Urinary bladder (tissue), 3 donors: ENCODE data around the gene MEF2B.

- PRO-cap, result no peak
- RAMPAGE, long total RNA, result no peak
Observed at GRCh38 chr19:18637906-18638226, 1.0 kb downstream of the KLHL26 start.

DNA sequence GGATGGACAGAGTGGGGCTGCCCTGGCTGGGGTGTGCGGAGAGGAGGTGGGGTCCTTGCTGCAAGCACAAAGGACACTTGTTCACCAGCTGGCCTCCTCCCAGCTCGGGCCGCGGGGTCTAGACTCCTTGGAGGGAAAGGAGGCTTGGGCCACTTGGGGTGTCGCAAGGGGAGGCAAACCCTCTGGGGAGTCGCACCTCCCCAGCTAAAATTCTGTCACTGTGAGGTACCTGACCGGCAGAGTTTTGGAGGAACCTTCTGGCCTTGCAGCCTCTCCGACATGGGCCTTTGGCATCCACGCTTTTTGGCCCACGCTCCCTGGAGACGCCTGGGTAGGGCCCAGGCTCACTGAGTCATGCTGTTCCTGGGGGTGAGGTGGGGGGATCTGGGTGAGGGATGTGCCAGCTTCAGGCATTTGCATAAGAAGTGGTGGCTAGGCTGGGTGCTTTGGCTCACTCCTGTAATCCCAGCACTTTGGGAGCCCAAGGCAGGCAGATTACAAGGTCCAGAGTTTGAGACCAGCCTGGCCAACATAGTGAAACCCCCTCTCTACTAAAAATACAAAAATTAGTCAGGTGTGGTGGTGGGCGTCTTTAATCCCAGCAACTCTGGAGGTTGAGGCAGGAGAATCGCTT, 8.4 kb downstream of the KLHL26 start:
- PRO-cap, result no peak
- RAMPAGE, long total RNA, result no peak

DNA sequence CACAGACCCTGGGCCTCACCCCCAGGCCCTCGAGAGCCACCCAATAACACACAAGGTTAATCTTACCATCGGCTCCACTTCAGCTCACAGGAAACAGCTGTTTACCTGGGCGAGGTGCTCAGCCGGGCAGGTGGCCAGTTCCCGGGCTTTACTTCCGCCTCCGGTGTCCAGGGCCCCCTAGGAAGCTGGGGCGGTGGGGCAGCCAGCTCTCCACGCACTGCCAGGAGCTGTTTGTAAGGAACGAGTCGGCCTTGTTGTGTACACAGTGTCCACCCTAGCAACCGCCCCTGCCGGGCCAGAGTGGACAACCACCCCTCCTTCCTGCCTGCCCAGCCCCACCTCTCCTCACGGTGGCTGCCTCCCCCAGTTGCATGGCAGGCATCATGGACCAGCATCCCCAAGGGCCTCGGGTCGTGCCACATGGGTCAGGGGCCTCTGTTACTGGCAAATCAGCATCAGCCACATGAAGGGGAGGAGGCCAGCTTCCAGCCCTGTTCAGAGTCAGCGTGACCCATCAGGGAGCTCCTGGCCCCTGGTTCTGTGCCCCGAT, 49.3 kb downstream of the COMP start:
- PRO-cap, result no peak
- RAMPAGE, long total RNA, result no peak

- PRO-cap, result no peak
- RAMPAGE, long total RNA, result no peak
Observed at GRCh38 chr19:18761479-18762384, 29.4 kb downstream of the COMP start.

- PRO-cap, result no peak
- RAMPAGE, long total RNA, result no peak
Observed at GRCh38 chr19:18763625-18764887, 27.0 kb downstream of the COMP start.

DNA sequence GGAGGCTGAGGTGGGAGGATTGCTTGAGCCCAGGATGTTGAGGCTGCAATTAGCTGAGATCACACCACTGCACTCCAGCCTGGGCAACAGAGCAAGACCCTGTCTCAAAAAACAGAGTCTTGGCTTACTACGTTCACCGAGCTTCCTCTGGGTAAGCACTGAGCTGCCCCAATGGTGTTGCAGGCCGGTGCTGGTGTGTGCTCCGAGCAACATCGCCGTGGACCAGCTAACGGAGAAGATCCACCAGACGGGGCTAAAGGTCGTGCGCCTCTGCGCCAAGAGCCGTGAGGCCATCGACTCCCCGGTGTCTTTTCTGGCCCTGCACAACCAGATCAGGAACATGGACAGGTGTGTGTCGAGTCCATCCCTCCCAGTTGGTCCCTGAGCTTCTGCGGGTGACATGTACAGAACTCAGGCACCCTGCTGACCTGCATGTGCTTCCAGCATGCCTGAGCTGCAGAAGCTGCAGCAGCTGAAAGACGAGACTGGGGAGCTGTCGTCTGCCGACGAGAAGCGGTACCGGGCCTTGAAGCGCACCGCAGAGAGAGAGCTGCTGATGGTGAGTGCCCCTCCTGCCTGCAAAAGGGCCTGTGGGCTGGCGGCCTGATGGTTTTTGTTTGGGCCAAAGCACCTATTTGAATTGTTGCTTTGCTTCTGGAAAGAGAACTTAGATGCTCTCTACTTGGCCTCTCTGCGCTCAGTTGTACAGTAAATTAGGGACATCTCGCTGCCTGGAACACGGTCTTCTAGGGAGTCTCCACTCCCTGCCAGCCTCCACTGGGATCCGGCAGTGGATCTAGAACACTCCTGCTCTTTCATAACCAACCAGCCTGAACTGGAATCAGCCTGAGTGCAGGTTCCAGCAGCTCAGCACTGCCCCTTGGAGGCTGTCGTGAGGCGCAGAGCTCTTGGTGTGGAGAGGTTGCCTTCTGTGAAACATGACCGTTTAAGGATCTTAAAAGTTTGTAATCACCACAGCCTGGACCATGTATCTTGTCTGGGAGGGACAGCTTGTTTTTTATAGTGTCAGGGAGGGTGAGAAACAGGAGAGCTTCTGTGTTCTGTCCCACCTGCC, 24.3 kb downstream of the UPF1 start:
- PRO-cap, result no peak
- RAMPAGE, long total RNA, result no peak

GRCh38 chr19:18866607-18867794, 29.0 kb downstream of the CERS1 start:
- PRO-cap, result no peak
- RAMPAGE, long total RNA, result no peak

- PRO-cap, result no peak
- RAMPAGE, long total RNA, result no peak
Observed at GRCh38 chr19:18905519-18905909, 9.6 kb upstream of the CERS1 start.

DNA sequence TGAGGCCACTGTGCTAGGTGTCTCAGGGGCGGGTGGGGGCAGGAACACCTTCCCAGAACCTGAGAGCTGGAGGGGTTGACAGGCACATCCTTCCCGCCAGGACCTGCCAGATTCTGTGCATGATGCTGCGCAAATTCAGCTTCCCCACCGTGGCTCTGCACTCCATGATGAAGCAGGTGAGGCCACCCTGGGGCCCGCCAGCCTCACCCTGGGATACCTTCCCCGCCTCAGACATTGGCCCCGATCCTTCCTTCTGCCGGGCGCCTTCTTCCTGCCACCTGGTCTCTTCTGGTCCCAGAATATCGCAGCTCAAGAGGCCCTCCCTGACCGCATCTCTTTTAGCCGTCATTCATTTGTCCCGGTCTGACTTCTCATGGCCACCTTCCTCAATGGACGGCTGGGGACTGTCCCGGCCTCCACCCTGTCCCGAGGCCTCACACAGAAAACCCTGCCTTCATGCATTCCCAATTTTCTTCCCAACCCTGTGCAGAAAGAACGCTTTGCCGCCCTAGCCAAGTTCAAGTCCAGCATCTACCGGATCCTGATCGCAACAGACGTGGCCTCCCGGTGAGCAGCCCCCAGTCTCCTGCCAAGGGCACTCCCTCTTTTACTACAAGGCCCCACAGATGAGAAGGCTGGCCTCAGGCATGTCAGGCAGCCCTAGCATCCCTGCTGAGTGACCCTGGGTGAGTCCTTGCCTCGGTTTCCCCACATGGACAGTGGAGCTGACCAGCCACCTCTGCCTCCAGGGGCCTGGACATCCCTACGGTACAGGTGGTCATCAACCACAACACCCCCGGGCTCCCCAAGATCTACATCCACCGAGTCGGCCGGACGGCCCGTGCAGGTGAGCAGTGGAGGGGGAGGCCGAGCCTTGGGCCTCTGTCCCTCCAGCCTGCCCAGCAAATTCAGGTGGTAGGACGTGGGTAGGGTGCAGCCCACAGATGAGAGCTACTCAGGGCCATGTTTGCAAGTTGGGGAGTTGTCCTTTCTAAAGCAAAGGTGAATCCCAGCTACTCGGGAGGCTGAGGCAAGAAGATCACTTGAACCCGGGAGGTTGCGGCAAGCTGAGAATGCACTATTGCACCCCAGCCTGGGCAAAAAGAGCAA, 5.0 kb downstream of the DDX49 start:
- PRO-cap, result no peak
- RAMPAGE, long total RNA, result no peak

GRCh38 chr19:19039862-19040420, 6.5 kb downstream of the ARMC6 start:
- PRO-cap, result no peak
- RAMPAGE, long total RNA, result no peak

- PRO-cap, result no peak
- RAMPAGE, long total RNA, result no peak
Observed at GRCh38 chr19:19064731-19065408, 1.1 kb downstream of the SLC25A42 start.

DNA sequence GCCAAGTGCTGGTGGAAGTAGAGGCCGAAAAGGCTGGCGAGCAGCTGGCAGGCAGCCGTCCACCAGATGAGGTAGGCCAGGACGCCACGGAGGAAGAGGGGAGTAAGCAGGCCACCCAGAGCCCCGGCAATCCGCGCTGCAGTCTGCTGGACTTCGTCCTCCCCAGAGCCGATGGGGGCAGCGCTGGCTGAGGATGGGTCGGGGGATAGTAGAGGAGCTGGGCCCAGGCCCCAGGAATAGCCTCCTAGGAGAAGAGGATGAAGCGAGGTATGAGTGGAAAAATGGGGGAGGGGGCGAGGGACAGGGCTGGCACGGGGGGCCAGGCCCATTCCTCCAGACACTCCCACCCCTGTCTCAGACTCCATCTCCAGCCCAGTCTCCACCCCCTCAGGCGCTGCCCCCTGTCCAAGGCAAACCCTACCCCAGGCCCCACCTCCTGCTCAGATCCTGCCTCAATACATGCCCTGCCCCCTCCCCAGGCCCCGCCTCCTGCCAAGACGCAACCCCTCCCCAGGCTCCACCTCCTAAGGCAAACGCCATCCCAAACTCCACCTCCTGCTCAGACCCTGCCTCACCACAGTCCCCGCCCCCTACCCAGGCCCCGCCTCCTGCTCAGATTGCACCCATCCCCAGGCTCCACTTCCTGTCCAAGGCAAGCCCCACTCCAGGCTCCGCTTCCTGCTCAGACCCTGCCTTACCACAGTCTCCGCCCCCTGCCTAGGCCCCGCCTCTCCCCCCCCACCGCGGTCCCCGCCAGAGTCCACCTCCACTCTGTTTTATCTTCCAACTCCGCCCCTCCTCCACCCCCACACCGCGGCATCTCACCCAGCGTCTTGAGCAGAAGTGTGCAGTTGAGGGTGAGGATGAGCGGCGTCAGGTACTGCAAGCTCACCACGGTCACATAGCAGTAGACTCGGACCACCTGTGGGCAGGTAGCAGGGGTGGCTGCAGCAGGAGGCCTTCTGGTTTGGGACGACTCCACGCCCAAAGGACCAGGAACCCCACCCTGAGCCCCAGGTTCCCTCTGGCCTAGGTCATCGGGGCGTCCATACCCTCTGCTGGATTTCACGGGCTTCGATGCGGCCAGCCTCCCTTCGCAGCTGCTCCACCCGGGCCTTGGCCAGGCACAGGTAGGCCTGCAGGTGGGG, 18.0 kb downstream of the TMEM161A start:
- PRO-cap, result no peak
- RAMPAGE, long total RNA, result no peak

GRCh38 chr19:19160265-19161445, 9.4 kb downstream of the MEF2B start:
- PRO-cap, result no peak
- RAMPAGE, long total RNA, result no peak

GRCh38 chr19:19169996-19170570, at the start of gene MEF2B:
Gene MEF2B (minus strand): TSS chr19:19170263.
- PRO-cap, result unidirectional peak, plus-strand start at chr19:19170425
- RAMPAGE, long total RNA, result no peak

DNA sequence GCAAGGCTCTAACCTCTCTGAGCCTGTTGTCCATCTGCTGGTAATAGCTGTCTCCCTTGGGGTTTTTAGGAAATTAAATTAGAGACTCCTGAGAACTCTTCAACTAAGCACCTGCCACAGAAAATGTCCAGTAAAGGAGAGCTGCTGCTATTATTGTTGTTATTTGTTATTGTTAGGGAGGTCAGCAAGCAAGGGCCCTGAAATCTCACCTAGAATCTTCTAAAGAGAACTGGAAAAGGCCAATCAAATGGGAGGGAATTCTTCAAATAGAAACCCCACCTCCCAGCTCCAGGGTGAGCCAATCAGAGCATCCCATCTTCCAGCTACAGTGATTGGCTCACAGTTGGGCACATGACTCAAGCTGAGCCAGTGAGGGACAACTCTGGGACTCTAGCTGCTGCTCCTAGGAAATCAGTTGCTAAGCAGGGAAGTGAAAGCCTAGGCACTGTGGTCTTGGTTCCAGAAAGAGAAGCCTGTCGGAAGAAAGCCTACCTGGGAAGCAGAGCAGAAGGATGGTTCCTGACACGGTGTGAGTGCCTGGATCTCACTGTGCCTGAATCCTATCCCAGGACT, 2.9 kb downstream of the HAPLN4 start:
- PRO-cap, result no peak
- RAMPAGE, long total RNA, result no peak

DNA sequence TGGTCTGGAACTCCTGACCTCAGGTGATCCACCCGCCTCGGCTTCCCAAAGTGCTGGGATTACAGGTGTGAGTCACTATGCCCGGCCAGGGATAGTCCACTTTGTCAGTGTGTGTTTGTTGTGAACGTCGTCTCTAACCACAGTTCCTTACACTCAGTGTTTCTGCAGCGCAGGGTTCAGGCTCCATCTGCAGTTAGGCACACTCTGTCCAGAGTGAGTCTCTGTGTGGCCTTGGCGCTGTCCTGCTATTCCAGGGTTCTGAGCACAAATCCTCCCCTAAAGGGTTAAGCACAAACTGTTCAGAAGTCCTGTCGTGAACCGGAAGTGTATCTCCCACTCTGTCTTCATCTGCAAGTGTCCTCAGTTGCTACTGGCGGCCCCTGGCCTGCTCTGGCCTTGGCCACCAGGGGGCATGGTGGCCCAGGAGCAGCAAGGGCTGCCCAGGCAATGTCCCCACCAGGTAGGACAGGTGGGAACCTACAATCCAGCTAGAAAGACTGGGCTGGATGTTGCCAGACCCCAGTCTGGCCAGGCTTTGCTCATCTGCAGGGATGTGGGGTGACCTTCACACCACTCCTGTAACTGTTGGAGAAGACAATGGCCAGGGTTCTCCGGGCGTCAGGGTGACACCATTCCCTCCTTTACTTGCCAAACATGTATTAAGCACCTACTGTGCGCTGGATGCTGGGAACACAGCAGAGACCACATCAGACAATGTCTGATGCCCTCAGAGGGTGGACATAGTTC, 38.7 kb upstream of the GATAD2A start:
- PRO-cap, result no peak
- RAMPAGE, long total RNA, result no peak

DNA sequence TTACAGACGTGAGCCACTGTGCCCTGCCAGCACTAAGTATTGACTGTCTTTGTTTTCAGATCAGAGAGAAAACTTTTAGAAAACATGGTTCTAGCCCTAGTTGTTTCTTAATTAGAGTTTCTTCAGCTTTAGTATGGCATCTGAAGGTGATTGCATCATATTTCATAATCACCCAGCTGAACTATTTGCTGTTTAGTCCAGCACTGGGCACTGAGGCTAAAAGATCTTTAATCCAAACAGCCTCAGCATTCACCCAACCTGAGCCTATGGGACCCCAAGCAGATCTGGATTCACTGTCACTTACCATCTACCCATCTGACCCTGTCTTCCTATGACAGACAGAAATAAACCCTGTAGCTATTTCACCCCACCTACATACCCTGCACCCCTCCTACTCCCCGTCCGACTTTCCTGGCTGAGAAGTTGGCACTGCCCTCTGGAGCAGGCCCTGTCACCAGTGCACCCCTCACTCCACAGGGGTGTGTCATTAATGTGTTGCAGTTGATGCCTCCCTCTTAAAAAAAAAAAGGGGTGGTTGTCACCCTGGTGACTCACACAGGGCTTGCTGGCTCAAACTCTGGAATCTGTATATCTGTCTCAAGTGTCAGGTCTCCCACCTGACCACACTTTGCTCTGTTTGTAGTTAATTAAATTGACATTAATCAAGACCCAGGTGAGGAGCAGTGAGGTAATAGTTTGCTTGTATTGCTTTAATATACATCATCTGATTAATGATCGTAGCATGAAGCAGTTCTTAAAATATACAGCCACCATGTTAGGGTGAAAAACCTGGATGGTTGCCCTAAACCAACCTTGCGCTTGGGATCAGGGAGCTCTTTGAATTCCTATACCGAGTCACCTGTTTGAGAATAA, 2.2 kb upstream of the GATAD2A start:
- PRO-cap, result no peak
- RAMPAGE, long total RNA, result no peak

DNA sequence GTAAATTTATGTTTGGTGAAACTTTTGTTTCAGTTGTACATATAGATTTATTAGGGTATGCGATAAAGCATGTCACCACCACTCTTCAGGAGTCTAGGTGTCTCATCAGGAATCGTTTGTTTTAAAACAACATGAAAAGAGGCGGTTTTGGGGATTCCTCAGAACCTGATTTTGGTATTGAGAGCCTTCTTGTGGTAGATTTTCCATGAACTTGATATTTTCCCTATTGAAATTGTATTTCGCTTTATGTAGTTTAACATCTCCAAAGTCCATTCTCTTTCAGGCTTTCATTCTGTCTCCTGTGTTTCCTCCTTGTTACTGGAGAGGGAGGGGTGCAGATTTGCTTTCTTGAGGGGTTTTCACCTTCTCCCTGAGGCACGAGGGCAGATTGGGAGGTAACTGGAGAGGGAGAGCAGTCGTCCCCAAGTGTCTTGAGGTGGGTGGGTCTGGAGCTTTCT, 726 bp upstream of the GATAD2A start:
- PRO-cap, result no peak
- RAMPAGE, long total RNA, result no peak

GRCh38 chr19:19407359-19407949, 2.0 kb downstream of the GATAD2A start:
- PRO-cap, result no peak
- RAMPAGE, long total RNA, result no peak

DNA sequence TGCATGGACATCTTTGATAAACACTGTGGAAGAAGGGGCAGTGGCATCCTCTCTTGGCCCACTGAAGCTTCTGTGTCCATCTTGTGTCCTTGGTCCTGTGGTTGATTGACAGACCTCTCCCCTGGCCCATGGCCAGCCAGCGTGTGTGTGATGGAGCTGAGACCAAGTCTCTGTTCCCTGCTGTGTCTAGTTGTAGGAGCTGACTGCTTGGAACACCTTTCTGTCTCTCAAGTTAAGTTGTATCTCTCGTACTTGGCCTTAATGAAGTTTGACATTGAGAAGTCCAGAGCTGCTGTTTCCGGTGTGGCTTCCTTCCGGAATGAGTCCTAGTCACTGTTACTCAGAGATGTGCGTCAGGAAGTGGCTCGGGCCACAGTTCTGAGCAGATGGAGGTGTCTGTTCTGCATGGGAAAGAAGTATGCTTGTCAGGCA, 54.2 kb downstream of the GATAD2A start:
- PRO-cap, result no peak
- RAMPAGE, long total RNA, result no peak